ENCODE data around the genes BYSL, KLHDC3 and KLC4.

DNA sequence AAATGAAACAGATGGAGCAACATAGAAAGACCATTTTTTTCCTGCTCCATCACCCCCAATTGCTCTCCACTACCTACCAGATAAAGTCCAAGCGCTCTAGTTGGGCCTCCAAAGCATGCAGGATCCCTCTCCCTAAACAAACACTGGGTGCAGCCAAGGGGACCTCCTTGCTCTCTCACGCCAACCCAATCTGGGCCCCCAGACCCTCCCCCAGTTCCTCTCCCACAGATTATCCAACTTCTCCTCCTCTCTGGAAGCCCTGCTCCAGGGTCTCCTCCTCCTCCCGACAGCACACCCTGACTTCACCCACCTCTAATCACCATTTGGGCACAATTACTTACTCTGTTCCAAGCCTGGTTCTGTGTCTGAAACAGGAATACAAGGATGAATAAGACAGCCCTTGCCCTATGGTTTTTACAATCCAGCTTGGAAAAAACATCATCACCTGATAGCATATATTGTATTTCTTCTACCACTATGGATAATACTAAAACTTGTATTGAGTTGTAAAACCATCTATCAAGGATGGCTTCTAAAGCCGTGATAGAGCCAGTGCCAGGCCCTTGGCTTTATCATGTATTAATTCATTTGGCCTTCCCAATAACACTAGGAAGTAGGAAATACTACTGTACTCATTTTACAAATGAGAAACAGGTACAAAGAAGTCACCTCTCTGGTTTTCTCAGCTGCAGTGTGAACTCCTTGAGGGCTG is 24.7 kb downstream of the TFEB start:
- RRBS: no CpG with 5 or more reads among the region's 4 CpGs

DNA sequence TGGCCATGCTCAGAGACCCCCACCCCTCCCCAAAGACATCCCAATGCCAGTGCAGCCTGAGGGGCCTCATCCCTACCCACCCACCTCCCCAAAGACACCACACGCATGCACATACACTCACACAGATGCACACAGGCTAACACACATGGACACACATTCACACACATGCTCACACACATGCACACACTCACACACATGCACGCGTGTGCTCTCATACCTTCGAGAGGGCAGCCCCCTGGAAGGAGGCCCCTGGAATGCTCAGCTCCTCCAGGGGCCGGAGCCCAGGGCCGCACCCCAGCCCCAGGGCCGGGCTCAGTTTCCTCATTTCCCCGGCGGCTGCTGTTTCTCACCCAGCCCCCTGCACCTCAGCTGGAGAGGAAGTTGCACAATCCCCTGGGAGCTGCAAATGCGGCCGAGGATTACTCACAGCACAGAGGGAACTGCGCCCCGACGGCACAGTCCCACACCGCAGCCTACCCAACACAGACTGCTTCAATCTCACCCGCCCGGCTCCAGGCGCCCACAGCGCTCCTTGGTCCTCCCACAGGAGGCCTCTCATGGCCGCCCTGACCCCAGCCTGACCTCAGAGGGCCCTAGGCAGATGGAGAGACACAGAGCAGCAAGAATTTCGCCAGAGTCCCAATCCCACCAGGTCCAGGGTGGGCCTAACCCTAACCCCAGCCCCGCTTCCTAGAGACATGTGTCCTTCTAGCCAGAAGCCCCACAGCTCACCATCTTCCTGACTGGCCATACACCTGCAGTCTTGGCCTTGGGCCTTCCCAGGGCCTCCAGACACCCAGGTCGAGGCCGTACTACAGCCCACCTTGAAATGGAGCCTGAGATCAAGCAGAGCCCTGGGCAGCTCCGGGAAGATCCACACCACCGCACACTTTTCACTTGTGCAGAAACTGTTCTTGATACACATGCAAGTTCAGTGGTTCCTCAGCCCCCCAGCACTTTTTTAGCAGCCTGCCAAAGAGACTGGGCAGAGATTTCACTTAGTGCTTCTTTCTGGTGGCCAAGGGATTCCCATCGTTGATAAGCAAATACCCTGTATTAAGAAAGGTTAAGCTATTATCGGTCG is 11.8 kb downstream of the TFEB start:
- RRBS: no CpG with 5 or more reads among the region's 29 CpGs

GRCh38 chr6:41744270-41744966 is 2.8 kb downstream of the PGC start:
- RRBS: no CpG with 5 or more reads among the region's 7 CpGs

GRCh38 chr6:41921060-41921895 is at the start of gene BYSL:
Gene BYSL (plus strand): TSS chr6:41921499.
- RRBS: under 1% methylated on average over 25 of the region's 64 CpGs

- RRBS: no CpG with 5 or more reads among the region's 7 CpGs
These were observed 10.1 kb downstream of the CCND3 start for GRCh38 chr6:41931450-41931900.

DNA sequence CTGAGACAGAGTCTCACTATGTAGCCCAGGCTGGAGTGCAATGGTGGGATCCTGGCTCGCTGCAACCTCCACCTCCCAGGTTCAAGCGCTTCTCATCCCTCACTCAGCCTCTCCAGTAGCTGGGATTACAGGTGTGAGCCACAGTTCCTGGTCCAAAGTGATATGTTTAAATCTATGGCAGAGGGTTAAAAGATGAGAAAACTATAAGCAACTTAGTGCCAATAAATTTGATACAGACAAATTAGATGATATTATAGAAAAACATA is 46.3 kb upstream of the TAF8 start:
- RRBS: no CpG with 5 or more reads among the region's 2 CpGs

GRCh38 chr6:42044166-42044557 is 6.2 kb upstream of the TAF8 start:
- RRBS: 18% methylated on average over 5 of the region's 12 CpGs

DNA sequence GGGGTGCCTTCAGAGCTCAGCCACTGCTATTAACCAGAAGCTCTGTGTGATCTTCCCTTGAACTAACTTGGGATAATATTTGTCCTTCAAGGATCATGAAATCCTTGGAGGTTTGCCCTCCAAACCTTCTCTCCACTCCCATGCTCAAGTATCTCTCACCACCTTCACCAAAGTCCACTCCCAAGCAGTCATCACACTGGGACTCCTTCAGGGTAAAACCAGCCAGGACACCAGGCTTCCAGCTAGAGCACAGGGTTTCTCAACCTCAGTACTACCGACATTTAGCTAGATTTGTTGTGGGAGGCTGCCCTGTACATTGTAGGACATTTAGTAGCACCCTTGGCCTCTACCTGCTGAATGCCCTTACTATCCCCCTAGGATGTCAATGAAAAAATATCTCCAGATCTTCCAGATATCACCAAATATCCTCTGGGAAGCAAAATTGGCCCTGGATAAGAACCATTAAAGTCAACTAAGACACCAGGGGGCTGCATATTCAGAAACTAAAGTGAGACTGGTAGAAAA is 42.6 kb downstream of the TAF8 start:
- RRBS: no CpG with 5 or more reads among the region's 1 CpG

- RRBS: no CpG with 5 or more reads among the region's 20 CpGs
These were observed 1.2 kb downstream of the C6orf132 start for GRCh38 chr6:42140767-42142060.

GRCh38 chr6:42454175-42455139 is 2.7 kb upstream of the TRERF1 start:
- RRBS: no CpG with 5 or more reads among the region's 23 CpGs

- RRBS: no CpG with 5 or more reads among the region's 1 CpG
These were observed 7.7 kb upstream of the UBR2 start for GRCh38 chr6:42556081-42556495.

DNA sequence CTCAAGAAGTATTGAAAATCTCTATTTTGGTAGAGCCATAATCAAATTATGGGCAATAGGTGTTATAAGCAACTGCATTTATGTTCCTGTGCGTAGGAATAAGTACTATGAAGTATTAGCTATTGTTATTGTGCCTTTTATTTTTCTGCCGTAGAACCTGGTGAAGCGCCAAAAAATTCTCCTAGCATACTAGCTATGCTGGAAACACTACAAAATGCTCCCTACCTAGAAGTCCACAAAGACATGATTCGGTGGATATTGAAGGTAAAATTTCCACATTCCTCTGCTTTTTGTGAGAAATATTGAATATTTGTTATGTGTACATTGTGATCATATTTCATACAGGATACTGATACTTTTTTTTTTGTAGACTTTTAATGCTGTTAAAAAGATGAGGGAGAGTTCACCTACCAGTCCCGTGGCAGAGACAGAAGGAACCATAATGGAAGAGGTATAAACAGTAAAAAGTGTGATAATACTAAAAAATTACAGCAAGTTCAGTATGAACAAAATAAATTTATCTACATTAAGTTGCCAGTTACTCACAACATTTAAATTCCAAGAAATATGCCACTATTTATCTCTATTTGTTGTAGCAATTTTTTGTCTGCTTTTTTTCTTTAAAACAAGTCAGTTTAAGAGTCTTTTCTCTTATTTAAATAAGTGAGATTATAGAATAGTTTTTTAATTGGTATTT is 64.4 kb downstream of the PRPH2 start:
- RRBS: no CpG with 5 or more reads among the region's 5 CpGs

GRCh38 chr6:42820649-42821732 is 39.1 kb downstream of the BICRAL start:
- RRBS: no CpG with 5 or more reads among the region's 12 CpGs

- RRBS: no CpG with 5 or more reads among the region's 24 CpGs
These were observed 519 bp upstream of the C6orf226 start for GRCh38 chr6:42891086-42891594.

DNA sequence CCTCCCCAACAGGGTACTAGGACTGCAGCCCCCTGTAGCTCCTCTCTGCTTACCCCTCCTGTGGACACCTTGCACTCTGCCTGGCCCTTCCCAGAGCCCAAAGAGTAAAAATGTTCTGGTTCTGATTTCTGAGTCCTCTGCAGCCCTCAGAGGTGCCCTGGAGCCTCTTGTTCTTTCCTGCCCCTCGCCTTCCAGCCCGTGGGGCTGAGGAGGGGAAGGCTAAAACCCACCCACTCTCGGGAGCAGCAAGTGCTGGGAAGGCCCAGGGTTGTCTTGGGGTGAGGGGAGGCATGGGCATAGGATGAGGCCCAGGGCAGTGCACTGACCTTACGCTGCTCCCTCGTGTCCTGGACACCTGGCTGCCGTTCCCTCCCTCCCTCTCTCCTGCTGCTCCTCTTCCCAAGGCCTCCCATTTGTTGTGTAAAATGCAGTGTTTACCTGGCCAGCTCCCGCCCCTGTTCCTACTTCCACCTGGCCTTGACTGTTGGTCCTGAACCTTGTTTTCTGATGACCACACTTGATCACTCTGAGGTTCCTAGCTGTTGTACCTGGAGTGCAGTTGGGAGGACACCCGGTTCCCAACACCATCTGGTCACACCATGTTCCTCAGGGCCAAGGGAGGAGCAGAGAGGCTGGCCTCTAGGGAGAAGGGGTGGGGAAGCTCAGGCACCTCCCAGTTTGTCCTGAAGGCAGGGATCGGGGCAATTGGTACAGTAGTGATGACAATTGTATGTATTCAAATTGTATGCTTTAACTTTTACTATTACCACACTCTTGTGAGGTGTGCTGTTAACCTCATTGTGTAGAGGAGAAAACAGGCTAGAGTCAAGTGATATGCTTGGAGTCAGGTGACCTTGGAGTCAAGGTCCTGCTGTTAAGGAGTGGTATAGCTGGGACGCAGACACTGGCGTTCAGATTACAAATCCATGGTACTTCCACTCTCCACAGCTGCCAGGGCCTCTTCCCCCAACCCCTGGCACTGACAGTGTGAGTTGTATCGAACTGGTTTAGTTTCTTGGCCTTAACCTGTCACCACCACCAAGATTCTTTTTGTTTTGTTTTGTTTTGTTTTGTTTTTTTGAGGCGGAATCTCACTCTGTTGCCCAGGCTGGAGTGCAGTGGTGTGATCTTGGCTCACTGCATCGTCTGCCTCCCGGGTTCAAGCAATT is 10.2 kb downstream of the CNPY3 start:
- RRBS: no CpG with 5 or more reads among the region's 15 CpGs

GRCh38 chr6:43014025-43014982 is at the start of gene KLHDC3:
Gene KLHDC3 (plus strand): TSS chr6:43014249.
- RRBS: under 1% methylated on average over 14 of the region's 38 CpGs

GRCh38 chr6:43059487-43060087 is at the start of gene KLC4:
Gene KLC4 (plus strand): TSS chr6:43059631.
- RRBS: no CpG with 5 or more reads among the region's 38 CpGs

DNA sequence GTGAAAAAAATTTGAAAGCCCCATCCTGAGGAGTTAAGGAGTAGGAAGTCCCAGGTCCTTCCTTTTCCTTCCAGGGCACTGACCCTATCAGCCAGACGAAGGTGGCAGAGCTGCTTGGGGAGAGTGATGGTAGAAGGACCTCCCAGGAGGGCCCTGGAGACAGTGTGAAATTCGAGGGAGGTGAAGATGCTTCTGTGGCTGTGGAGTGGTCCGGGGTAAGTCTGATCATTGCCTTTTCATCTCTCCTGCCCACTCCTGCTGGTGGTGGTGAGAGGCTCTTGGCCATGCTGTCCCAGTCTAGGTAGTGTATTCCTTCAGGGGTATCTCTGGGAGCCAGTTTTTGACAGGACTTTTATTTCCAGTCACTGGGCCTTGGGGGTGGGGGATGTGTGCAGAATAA is 3.4 kb upstream of the PTK7 start:
- RRBS: no CpG with 5 or more reads among the region's 3 CpGs

DNA sequence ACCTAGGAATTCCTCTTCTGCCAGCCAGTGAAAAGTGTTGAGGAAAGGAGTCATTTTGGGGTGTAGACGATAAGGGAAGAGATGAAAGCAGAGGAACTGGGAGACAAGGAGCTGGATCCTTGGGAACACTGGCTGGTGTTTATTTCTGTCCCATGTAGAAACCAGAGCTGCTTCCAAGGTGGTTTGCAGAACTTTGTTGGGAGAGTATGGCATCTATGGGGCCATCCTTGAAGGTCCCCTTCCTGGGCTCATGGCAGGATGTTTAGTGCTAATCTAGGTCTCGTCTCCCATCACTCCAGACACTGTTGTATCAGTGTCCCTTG is 1.8 kb downstream of the SRF start:
- RRBS: no CpG with 5 or more reads among the region's 2 CpGs